Right atrium auricular region (tissue), 2 donors: ENCODE results near the gene FOXO3.

DNA sequence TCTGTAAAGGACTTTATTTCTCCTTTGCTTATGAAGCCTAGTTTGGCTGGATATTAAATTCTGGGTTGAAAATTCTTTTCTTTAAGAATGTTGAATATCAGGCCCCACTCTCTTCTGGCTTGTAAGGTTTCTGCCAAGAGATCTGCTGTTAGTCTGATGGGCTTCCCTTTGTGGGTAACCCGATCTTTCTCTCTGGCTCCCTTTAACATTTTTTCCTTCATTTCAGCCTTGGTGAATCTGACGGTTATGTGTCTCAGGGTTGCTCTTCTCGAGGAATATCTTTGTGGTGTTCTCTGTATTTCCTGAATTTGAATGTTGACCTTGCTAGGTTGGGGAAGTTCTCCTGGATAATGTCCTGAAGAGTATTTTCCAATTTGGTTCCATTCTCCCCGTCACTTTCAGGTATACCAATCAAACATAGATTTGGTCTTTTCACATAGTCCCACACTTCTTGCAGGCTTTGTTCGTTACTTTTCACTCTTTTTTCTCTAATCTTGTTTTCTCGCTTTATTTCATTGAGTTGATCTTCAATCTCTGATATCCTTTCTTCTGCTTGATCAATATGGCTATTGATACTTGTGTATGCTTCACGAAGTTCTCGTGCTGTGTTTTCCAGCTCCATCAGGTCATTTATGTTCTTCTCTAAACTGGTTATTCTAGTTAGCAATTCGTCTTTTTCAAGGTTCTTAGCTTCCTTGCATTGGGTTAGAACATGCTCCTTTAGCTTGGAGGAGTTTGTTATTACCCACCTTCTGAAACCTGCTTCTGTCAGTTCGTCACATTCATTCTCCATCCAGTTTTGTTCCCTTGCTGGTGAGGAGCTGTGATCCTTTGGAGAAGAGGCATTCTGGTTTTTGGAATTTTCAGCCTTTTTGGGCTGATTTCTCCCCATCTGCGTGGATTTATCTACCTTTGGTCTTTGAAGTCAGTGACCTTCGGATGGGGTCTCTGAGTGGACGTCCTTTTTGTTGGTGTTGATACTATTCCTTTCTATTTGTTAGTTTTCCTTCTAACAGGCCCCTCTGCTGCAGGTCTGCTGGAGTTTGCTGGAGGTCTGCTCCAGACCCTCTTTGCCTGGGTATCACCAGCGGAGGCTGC, 66.9 kb downstream of the SEC63 start:
- PRO-cap = no peak
- RAMPAGE, long total RNA, 2 experiments = no peak in any of the 2 experiments

DNA sequence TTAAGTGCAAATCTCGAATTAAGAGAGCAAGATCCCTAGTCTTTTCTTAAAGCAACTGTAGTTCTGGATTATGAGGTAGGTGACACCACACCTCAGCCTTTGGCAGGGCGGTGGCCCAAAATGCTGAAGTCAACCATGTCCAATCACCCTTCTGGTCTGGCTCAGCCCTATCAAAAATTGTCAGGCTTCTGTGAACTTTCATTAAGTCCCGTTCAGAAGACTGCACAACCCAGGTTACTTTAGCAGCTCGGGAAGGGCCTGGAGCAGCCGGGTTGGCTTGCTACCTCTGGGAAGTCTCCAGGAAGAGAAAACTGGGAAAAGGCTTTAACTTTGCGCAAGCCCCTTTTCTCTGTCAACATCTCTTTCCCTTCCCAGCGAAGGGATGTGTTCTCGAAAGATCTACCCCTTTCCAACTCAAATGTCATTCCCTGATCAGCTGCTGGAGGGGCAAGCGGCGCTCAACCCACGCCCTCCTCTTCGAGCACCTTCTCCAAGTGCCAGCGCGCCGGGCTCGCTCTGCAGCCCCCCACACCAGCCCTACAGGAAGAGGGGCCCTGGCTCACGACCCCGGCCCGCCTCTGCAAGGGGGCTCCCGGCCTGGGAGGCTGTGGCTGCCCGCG, 669 bp downstream of the SNX3 start:
- PRO-cap = unidirectional peak, plus-strand start at position 242 of the sequence; bidirectional peak, plus-strand start at position 424 of the sequence, minus-strand start at position 298 of the sequence
- RAMPAGE, long total RNA, 2 experiments = no peak in any of the 2 experiments

DNA sequence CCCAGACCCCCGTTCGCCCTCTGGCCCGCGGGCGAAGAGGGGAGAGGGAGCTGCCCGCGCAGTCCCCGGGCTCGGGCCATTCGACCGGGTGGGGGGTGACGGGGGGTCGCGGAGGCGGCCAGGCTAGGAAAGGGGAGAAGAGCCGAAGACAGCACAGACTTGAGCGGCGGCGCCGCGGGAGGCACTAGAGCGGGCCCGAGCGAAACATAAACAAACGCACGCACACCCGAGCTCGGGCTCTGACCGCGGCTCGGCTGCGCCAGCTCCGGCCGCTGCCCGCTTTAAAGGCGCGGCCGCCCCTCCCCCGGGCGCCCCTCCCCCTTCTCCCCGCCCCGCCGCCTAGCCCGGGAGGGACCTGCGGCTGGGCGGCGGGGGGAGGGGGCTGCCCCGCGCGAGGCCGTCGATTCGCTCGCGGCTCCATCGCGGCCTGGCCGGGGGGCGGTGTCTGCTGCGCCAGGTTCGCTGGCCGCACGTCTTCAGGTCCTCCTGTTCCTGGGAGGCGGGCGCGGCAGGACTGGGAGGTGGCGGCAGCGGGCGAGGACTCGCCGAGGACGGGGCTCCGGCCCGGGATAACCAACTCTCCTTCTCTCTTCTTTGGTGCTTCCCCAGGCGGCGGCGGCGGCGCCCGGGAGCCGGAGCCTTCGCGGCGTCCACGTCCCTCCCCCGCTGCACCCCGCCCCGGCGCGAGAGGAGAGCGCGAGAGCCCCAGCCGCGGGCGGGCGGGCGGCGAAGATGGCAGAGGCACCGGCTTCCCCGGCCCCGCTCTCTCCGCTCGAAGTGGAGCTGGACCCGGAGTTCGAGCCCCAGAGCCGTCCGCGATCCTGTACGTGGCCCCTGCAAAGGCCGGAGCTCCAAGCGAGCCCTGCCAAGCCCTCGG, at the start of gene FOXO3:
TSS of gene FOXO3 (plus strand) at position 441 of the 877 bp plus-strand sequence.
- PRO-cap = bidirectional peak, plus-strand start at position 712 of the sequence, minus-strand start at position 256 of the sequence
- RAMPAGE, long total RNA, 2 experiments = start-site peak on the minus strand in 1 of 2 experiments, centred at position 259 of the sequence, 29 reads per replicate

DNA sequence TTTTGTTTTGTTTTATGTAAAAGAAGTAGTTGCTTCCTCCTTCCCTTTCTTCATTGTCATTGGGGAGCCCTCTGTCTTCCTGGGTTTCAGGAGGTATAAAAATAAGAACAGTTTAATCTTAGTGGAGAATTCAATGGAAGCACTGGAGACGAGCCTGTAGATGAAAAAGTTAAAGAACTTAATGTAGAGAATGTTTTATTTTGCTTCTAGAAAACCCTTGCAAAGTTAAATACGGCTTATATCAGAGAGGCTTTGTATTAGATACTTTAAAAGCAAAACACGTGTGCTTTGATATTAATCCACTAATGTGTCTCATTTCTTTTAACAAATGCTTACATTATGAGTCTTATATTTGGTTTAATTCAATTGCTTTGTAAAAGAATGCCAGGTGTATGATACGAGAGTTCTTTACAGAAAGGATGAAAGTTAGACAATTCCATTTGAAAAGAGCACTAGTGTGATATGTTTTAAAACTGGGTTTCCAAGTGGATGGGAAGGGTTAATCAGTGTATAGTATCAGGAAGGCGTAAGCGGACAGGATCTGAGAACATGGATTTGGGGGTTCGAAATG, 2.4 kb downstream of the FOXO3 start:
- PRO-cap = no peak
- RAMPAGE, long total RNA, 2 experiments = no peak in any of the 2 experiments

DNA sequence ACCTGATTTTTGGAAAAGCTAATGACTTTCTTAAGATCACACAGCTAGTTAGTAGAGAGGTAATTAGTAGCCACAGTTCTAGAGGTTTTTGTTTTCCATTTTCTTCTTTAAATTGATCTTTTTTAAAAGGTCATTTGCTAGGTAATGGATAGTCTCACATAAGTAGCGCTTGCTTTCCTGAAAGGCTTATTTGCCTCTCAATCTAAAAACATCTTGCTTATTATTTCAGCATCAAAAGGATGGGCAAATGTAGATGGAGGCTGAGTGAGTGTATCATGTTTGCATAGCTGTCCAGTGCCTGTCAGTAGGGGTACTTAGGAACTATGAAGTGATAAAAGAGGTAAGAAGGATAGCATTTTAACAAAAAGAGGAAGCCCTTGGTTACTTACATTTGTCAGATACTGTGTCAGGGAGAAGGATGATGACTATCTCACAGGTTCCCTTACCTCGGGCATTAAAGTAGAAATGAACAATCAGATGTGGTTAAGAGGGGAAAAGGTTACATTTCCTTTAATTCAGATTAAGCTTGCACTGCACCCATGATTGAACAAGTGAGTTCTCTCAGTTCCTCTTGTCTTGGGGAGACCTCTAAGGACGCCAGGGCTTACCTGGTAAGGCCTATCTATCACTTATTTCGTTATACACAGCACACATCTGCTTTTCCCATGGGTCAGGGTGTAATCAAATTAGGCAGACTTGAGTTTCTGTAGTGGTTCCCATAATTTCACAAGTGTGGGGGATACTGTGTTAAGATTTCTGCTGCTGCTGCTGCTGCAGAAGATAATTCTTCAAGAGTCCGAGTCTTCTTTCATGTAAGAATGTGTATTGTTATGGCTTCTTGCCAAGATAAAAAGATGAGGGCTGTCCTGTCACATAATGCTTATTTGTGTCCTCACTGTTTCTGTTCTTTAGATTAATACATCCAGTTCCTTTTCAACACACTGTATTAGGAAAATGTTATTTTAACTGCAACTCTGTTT, 4.5 kb downstream of the FOXO3 start:
- PRO-cap = no peak
- RAMPAGE, long total RNA, 2 experiments = no peak in any of the 2 experiments

- PRO-cap = bidirectional peak, plus-strand start at chr6:108588759, minus-strand start at chr6:108588697
- RAMPAGE, long total RNA, 2 experiments = no peak in any of the 2 experiments
Observed at GRCh38 chr6:108588456-108588997, 27.8 kb downstream of the FOXO3 start.

DNA sequence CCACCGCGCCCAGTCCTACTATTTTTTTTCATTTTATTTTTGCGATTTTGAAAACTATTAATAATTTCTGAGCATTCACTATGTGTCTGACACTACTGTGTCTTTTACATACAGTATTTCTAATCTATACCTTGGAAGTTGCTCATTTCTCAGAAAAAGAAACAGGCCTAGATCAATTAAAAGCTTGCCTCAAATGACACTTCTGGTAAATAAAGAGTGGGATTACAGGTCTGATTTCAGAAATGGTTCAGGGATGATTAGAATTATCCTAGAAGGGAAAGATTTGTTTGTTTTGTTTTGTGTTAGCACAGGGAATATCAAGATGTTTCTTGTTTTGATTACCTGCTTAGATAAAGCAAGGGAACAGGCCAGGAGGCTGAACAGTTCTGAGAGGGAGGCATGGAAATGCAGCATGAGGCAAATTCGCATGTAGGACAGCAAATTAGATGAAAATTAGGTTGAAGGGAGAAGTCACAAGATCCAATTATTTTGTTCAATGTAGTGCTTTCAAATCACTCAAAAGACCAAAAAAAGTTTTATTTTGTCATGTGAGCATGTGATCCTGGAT, 44.8 kb downstream of the FOXO3 start:
- PRO-cap = no peak
- RAMPAGE, long total RNA, 2 experiments = no peak in any of the 2 experiments

- PRO-cap = bidirectional peak, plus-strand start at chr6:108668237, minus-strand start at chr6:108668079
- RAMPAGE, long total RNA, 2 experiments = no peak in any of the 2 experiments
Observed at GRCh38 chr6:108668018-108668366, 107.3 kb downstream of the FOXO3 start.

DNA sequence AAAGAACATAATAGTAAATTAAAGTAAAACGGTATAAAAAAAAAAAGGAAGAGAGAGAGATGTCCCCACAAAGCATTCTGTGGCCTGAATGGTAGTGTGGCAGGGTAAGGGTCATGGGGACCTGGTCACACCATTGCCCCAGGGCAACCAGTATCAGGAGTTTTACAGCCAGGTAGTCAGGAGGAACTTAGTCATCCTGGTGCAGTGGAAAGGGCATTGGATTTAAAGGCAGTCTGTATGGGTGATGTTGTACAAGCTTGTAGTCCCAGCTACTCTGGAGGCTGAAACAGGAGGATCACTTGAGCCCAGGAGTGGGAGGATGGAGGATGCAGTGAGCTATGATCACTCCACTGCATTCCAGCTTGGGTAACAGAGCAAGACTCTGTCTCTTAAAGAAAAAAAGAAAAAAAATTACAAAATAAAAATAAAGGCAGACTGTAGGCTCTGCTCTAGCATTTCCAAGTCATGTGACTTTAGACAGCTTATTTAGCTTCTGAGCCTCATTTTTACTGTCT, 112.8 kb upstream of the ARMC2 start:
- PRO-cap = no peak
- RAMPAGE, long total RNA, 2 experiments = no peak in any of the 2 experiments

DNA sequence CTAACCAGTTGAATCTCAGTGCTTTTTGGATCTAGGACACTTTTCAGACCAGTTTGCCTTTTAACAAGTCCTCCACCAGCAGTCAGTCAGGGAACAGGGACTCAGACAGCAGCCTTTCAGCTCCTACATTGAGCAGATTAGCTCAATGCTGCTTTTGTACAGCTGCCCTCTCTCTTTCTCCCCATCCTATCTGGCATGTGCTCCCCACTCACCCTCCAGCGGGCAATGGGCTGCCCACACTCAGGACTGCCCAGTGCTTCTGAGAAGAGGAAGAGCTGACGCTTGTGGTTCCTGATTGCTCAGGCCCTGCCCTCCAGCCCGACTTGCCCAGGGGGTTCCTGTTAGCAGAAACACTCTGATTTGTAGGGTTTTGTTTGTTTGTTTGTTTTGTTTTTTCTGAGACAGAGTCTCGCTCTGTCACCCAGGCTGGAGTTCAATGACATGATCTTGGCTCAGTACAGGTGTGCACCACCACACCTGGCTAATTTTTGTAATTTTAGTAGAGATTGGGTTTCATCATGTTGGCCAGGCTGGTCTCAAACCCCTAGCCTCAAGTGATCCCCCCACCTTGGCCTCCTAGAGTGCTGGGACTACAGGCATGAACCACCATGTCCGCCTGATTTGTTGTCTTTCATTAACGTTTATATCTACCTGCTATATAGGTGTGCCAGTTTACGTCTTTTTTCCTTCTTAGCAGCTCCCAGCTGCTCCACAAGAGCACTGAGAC, 14.7 kb downstream of the ARMC2 start:
- PRO-cap = unidirectional peak, minus-strand start at position 227 of the sequence
- RAMPAGE, long total RNA, 2 experiments = no peak in any of the 2 experiments

DNA sequence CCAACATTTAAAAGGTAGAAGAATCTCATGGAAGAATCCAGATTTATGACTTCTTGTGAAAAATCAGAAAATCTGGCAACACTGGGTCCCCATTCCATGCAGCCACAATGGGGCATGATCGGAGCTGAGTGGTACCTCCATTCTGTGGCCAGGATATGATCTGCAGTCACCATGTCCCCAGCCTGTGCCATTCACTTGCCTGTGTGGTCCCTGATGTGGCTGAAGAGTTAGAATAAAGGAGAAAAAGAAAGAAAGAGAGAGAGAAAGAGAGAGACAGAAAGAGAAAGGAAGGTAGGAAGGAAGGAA, 22.0 kb downstream of the ARMC2 start:
- PRO-cap = no peak
- RAMPAGE, long total RNA, 2 experiments = no peak in any of the 2 experiments

DNA sequence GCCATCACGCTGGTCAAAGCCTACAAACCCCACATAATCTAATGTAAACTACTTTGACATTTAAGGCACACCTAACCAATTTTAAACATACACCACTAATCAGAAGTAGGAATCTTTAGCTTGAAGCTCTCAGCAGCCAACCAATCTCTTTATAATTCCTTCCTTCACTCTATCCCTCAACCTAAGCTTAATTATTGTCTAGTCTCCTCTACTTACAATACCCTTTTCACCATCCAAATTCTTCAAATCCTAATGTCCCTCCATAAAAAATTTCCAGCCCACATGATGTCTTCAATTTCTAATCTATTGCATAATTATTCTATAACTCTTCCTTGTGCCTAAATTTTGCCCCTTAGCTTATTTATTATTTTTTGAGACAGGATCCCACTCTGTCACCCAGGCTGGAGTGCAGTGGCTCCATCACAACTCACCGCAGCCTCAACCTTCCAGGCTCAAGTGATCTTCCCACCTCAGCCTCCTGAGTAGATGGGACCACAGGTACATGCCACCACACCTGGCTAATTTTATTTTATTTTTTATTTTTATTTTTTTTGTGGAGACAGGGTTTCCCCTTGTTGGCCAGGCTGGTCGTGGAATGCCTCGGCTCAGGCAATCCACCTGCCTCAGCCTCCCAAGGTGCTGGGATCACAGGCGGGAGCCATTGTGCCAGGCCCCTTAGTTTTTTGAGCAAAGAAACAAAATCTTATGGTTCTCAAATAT, 102.7 kb downstream of the SESN1 start:
- PRO-cap = no peak
- RAMPAGE, long total RNA, 2 experiments = no peak in any of the 2 experiments

DNA sequence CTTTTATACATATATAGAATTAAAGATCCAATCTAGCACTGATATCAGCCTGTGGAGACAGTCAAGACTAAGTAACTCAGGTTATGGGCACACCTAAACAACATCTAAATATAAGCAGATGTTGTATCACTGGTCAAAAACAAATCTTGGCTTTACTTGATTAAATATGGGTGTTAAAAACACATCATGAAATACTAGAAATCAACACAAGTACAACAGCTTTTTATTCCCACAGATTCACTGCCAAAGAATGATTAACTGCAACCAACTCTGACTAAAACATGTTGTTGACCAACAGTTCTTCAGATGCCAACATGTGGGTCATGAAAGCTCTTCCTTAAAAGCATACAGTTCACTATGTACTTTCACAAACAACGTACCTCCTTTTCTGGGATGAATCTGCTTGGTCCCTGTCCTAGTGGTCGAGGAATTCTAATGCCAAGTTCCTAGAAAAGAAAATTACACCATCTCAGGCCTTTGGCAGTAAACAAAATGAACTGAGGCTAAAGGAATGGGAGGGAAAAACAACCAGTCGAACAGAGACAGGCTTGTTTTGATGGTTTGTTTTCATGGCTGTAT, 92.7 kb downstream of the SESN1 start:
- PRO-cap = no peak
- RAMPAGE, long total RNA, 2 experiments = no peak in any of the 2 experiments

- PRO-cap = unidirectional peak, plus-strand start at chr6:109007013
- RAMPAGE, long total RNA, 2 experiments = no peak in any of the 2 experiments
Observed at GRCh38 chr6:109006859-109007390, 87.7 kb downstream of the SESN1 start.

- PRO-cap = unidirectional peak, plus-strand start at chr6:109060010
- RAMPAGE, long total RNA, 2 experiments = no peak in any of the 2 experiments
Observed at GRCh38 chr6:109059532-109060350, 34.9 kb downstream of the SESN1 start.

- PRO-cap = no peak
- RAMPAGE, long total RNA, 2 experiments = no peak in any of the 2 experiments
Observed at GRCh38 chr6:109117244-109117989, 22.1 kb downstream of the CEP57L1 start.

- PRO-cap = no peak
- RAMPAGE, long total RNA, 2 experiments = no peak in any of the 2 experiments
Observed at GRCh38 chr6:109250681-109251219, 131.5 kb downstream of the CD164 start.

GRCh38 chr6:109255837-109256569, 126.3 kb downstream of the CD164 start:
- PRO-cap = no peak
- RAMPAGE, long total RNA, 2 experiments = no peak in any of the 2 experiments

DNA sequence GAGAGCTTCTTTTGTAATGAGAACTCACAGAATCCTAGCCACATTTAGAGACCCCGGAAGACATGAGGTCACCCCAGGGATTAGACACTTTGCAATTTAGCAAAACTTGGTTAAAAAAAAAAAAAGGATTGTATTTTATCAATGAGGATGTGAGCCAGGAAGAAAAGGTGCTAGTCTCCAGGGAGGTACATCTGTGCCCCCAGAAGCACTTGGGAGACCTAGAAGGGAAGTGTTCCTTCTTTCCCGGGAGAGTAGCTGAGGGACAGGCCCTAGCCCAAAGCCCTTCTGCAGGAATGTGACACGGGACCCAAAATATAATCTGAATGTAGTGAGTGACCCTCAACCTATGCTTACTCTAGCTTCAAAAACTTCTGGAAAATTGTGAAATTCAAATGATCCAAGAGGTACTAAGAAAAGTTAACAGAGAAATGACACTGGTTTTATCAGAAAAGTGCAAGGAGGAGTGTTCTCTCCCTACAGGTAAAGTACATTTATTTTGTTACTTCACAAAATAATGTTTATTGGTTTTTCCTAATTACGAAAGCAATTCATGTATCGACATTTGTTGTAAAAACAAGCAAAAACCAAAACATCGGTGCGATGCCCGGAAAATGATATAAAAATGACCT, 65.7 kb downstream of the CD164 start:
- PRO-cap = no peak
- RAMPAGE, long total RNA, 2 experiments = no peak in any of the 2 experiments

DNA sequence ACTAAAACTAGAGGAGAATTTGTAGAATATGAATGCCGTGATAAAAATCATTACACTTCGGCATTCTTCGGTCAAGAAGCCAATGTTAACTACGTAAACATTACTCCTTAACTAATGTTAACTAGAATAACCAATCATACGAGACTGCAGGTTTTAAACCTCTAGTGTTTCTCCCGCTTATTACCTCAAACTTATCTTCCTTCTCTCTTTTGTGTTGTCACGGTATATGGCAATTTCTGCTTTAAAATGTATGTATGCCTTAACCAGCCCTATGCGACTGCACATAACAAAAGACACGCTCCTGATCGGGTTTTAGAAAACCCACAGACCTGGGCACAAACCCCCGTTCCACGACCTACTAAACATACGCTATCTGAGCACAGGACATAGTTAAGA, 1.3 kb downstream of the CD164 start:
- PRO-cap = no peak
- RAMPAGE, long total RNA, 2 experiments = no peak in any of the 2 experiments